ENCODE measurements around the genes FBXO42 and PADI2.

DNA sequence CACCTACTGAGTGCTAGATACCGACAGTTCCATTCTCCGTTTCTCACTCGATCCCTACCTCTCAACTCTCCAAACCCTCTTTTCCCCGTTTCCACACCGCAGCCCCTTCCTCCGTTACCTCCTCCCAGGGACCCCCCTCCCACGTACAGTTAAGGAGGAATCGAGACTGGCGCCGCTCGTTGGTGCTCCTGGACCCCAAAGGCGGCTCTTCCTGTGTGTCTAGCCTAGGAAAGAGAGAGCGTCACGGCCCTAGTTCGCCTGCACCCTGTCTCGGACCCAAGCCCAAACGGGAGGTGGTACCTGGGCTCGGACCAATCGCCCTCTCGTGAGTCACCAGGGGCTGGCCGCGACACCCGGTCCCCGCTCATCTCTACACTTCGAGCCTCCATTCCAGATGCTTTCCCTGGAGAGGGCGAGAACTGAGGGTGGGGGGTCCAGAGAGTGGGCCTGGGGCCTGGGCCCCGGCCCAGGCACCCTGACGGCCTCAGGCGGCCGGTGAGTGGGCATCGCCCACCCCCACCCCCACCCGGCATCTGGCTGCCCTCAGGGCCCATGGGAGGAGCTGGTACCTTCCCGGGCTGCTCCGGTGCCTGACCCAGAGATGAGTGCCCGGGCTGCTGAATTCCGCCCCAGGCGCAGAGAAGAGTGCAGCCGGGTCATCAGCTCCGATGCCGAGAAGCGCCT is 4.9 kb downstream of the ARHGEF19 start:
- PRO-cap = no peak

DNA sequence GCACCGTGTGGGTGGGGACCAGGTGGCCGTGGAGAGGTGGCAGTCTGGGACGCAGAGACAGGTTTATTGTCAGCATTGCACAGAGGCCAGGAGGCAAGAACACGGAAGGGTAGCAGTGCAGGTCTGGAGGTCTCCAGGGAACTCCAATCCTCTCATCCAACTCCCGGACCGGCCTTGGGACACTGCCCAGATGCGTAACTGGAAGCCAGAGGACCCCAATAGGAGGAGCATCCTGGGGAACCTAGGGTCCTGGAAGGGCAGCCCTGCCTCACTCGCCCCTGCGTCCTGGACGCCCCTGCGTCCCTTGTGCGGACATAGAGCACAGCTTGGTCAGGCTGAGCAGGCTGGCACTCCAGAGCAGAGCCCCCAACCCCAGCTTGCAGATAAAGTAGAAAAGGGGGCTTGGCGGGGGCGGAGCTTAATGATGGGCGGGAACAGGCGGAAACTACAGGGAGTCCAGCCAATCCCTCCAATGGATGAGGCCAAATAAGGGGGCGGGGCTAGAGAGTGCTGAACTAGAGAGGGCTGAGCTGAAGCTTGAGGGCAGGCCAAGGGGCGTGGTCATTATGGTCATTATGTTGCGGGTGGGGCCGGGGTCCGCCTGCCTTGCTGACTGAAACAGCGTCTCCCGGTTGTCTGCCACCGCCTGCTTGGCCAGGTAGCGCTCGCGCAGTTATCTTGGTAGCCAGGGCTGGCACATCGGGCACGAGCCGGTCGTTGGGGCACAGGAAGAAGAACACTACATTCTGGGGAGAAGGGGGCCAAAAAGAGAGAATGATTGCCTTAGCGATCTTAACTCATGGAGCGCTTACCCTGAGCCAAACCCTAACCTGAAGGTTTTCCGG is 3.6 kb upstream of the ARHGEF19 start:
- PRO-cap = unidirectional peak, plus-strand start at position 612 of the sequence

GRCh38 chr1:16226639-16227256 is 10.2 kb downstream of the CPLANE2 start:
- PRO-cap = no peak

DNA sequence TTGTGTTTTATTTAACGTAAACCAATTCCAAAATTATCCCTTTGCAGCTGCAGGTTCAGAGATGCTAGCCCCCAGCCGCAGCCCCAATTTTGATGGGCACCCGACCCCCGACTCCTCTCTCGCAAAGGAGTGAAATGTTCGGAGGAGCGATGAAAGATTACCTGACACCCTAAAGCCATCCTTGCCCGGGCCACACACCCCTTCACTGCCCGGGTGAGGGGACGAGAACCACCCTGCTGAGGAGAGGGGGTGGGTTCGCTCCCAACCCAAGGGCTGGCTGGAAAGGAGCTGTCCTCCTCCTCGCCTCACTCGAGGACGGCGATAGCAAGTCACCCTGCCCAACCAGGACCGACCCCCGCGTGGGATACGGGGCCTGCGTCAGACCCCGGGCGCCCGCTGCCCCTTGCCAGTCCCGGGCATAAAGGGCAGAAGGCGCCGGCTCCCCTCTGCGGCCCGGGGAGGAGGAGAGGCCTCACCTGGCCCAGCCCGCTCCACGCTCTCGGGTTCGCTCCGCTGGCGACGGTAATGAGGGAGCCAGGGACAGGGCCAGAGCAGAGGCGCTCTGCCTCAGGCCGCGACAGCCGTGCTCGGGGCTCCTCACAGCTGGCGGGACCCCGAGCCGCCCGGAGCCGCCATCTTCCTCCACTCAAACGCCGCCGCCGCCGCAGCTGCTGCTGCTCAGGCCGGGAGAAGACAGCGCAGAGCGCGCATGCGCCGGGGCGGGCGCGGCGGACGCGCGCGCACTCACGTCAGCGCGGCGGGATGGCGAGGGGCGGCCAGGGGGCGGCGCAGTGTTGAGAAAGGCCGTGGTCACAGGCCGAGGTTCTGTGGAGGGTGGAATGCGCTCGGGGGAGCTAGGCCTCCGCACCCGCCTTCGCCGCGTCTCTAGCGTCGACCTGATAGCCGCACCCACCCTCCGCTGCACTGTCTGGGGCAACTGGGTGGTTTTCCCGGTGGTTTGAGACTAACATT is at the start of gene FBXO42:
TSS of gene FBXO42 (minus strand) at position 702 of the 972 bp plus-strand sequence.
- PRO-cap = unidirectional peak, plus-strand start at position 409 of the sequence; bidirectional peak, plus-strand start at position 828 of the sequence, minus-strand start at position 648 of the sequence

GRCh38 chr1:16375477-16376042 is 8.5 kb downstream of the SZRD1 start:
- PRO-cap = no peak

- PRO-cap = no peak
Observed at GRCh38 chr1:16394985-16395388, 27.9 kb downstream of the SZRD1 start.

GRCh38 chr1:16613820-16614291 is 173.3 kb downstream of the NECAP2 start:
- PRO-cap = bidirectional peak, plus-strand start at chr1:16613926, minus-strand start at chr1:16613924

- PRO-cap = no peak
Observed at GRCh38 chr1:16626750-16627122, 186.2 kb downstream of the NECAP2 start.

- PRO-cap = unidirectional peak, minus-strand start at chr1:16678347
Observed at GRCh38 chr1:16677844-16678607, 237.5 kb downstream of the NECAP2 start.

- PRO-cap = bidirectional peak, plus-strand start at chr1:16686209, minus-strand start at chr1:16686251
Observed at GRCh38 chr1:16685816-16686384, 235.8 kb upstream of the CROCC start.

DNA sequence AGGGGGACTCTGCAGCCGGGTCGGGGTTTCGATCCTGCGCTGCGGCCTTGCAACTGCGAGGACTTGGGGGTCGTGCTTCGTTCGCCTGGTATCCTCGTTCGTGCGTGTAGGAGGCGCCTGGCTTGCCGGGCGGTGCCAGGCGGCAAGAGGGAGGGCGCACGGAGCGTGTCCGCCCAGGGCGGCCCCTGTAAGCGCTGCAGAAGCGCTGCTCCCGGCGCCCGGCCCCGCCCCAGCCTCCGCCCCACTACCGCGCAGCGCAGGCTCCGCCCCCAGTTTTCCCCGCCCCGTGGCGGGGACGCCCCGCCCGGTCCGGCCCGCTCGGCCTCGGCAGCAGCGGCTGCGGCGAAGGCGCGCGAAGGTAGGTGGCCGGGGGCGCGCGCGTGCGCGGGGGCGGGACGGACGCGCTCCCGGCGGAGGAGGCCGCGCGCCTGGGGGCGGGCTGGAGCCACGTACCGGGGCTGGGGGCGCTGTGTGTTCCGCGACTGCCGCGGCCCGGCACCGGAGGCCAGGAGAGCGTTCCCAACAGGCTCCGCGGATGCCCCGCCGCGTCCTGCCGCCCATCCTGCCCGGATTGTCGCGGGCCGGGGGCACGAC is 7.9 kb upstream of the CROCC start:
- PRO-cap = bidirectional peak, plus-strand start at position 302 of the sequence, minus-strand start at position 106 of the sequence

- PRO-cap = no peak
Observed at GRCh38 chr1:17119236-17120217, at the start of gene PADI2. TSS of gene PADI2 (minus strand) at chr1:17119451.

GRCh38 chr1:17192259-17193057 is 12.5 kb upstream of the PADI1 start:
- PRO-cap = no peak

DNA sequence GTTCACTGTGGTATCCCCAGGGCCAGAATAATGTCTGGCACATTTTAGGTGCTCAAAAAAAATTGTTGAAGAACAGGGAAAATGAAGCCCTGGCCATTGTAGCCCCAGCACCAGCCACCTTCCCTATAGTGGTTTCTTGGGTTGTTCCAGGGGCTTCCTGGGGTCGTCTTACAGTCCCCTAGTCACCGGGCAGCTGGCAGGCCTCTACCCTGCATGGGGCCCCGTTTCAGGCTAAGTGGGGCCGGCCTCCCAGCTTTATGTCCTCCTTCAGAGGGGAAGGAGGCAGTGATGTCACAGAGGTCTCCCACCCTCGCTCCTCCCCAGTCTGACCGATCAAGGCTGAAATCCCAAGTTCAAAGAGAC is 3.4 kb upstream of the PADI1 start:
- PRO-cap = no peak

DNA sequence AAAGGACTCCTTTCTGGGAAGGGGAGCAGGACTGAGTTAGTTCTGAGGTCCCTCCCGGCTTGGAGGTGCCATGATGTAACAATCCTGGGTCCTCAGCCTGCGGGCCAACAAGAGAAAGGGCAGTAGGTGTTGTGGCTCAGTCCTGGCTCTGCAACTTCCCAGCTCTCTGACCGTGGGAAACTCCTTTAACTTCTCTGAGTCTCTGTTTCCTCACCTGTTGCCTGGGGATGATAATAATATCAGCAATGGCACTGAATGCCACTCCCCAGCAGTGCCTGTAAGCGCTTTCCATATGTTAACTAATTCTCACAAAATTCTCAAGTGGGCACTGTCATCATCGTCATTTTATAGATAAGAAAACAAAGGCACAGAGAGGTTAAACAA is 2.3 kb downstream of the PADI3 start:
- PRO-cap = no peak

GRCh38 chr1:17407745-17408481 is 31.6 kb downstream of the RCC2 start:
- PRO-cap = no peak

GRCh38 chr1:17414824-17415369 is 24.6 kb downstream of the RCC2 start:
- PRO-cap = no peak

DNA sequence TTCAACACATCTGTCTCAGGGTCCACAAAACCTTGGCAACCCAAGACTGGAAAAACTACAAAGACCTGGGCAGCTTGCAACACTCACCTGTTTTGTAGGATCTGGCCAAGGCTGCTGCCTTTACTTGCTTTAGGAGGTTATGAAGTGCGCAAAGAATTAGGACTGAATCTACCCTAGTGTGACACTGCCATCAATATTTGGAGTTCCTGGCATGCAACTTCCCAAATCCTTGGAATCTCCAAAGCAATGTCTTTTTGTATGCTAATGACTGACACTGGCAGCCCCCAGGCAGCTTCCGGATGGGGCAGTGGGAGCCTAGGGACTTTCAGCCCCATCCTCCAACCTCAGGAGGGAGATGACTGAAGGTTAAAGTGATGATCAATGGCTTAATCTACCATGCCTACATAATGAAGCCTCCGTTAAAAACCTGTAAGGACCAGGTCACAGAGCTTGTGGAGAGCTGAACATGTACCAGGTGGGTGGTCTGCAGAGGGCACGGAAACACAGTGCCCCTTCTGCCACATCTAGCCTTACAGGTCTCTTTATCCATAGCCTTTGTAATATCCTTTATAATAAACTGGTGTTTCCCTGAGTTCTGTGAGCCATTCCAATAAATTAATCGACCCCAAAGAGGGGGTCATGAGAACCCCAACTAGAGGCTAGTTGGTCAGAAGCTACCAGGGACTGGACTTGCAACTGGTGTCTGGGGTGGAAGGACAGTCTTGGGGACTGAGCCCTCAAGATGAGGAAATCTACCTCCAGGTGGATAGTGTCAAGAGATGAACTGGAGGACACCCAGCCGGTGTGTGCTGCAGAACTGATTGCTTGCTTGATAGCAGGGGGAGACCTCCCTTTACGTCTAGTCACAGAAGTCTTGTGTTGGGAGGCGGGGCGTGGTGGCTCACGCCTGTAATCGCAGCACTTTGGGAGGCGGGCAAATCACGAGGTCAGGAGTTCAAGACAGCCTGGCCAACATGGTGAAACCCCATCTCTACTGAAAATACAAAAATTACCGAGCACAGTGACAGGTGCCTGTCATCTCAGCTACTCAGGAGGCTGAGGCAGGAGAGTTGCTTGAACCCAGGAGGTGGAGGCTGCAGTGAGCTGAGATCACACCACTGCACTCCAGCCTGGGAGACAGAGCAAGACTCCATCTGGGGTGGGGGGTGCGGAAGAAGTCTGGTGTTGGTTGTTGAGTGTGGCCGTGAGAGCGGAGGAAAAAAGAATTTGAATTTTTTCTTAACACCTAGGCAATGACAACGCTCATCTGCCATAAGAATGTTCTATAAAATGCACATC is 5.1 kb downstream of the RCC2 start:
- PRO-cap = no peak

DNA sequence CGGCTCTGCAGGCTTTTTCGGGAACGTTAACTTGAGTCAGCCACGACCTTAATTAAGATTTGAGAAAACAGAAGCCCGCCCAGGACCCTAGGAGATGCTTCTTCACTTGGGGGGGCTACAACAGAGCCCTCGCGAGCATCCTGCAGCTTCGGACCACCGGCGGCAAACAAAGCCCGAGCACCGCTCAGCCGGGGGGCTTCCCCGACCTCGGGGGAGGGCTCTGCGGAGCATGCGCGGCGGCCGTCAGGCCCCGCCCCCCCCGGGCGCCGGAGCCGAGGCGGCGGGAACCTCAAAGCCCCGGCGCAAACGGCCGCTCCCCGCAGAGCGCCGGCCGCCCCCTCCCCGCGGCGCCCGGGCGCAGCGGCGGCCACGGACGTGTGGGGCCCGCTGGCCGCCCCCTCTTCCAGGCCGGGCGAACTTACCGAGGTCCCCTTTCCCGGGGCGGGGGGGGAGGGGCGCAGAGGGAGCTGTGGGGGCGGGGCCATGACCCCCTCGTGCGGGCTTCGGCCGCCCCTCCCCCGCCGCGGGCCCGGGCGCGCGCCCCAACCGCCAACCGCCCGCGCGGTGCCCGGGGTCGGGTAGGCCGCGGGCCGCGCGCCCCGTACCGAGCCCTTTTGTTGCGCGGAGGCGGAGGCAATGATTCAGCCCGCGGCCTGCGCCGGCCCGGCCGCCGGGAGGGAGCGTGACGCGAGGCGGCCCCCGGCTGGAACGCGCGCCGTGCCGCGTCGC is 1.9 kb downstream of the RCC2 start:
- PRO-cap = bidirectional peak, plus-strand start at position 320 of the sequence, minus-strand start at position 167 of the sequence; bidirectional peak, plus-strand start at position 640 of the sequence, minus-strand start at position 616 of the sequence

DNA sequence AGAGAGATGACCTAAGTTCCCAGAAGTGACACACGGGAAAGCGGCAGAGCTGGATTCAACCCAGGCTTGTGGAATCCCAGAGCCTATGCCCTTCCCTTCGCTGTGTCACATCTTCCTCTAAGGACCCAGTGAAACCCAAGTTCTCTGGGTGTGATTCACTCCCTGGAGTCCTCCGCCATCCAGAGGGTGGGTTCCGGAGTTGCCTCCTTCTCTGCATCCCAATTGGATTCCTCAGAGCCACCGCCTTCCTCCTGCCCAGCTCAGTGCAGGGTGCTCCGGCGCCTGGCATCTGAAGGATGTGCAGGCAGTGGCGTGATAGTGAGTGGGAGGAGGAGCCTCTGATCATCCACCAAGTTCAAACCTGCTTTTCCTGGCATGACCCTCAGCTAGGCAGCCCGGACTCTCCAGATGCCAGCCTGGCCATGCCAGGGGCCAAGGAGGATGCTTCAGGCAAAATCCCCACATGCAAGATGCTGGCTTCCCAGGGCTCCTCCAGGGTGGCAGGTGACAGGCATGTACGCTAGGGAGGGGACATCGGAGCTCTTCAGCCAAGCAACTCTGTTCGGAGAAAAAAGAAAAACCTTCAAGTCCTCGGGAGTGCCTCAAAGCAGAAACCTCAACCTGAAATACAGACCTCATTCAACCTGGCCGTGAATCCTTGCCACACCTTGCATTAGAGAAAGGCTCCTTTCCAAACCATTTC is 20.9 kb upstream of the RCC2 start:
- PRO-cap = no peak